Endometrial microvascular endothelial cells (primary cell): ENCODE results near the gene TLK1.

GRCh38 chr2:169583887-169584184, 315 bp upstream of the PPIG start:
- RAMPAGE, long total RNA = no peak

- RAMPAGE, long total RNA = no peak
Observed at GRCh38 chr2:169664962-169665387, 29.2 kb downstream of the CFAP210 start.

GRCh38 chr2:170930207-170930831, 1.3 kb downstream of the GORASP2 start:
- RAMPAGE, long total RNA = no peak

- RAMPAGE, long total RNA = no peak
Observed at GRCh38 chr2:170973272-170973606, 44.2 kb downstream of the GORASP2 start.

- RAMPAGE, long total RNA = no peak
Observed at GRCh38 chr2:170973607-170974548, 44.8 kb downstream of the GORASP2 start.

GRCh38 chr2:171081472-171082170, 79.1 kb downstream of the TLK1 start:
- RAMPAGE, long total RNA = no peak

DNA sequence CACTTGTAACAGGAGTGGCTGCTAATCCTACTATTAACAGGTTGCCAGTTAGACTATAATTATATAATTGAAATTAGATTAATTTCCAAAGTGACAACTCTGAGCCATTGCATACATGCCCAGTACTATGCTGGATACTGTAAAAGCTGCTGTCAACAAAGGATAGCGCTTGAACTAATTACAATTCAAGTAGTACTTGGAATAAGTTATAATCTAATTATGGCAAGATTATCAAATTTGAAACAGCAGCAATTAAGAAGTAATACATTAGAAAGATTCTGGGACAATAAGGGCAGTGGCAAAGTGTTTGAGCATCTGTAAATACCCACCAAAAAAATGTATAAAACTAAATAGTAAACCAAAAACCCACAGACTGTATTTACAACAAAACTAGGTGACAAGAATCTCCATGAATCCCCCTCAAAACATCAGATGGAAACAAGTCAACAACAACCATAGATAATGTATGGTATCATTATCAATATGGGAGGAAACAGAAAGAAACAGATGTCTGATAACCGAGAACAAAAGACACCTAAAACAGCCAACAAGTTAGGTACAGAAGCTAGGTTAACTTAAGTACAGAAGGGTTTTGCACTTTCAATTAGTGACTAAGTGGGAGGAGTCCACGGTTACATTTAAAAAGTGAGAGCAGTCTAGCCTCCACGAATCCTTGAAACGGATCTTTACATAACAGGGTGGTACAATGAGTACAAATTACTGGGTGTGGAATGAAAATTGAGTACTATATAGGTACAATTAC, 76.9 kb downstream of the TLK1 start:
- RAMPAGE, long total RNA = no peak

DNA sequence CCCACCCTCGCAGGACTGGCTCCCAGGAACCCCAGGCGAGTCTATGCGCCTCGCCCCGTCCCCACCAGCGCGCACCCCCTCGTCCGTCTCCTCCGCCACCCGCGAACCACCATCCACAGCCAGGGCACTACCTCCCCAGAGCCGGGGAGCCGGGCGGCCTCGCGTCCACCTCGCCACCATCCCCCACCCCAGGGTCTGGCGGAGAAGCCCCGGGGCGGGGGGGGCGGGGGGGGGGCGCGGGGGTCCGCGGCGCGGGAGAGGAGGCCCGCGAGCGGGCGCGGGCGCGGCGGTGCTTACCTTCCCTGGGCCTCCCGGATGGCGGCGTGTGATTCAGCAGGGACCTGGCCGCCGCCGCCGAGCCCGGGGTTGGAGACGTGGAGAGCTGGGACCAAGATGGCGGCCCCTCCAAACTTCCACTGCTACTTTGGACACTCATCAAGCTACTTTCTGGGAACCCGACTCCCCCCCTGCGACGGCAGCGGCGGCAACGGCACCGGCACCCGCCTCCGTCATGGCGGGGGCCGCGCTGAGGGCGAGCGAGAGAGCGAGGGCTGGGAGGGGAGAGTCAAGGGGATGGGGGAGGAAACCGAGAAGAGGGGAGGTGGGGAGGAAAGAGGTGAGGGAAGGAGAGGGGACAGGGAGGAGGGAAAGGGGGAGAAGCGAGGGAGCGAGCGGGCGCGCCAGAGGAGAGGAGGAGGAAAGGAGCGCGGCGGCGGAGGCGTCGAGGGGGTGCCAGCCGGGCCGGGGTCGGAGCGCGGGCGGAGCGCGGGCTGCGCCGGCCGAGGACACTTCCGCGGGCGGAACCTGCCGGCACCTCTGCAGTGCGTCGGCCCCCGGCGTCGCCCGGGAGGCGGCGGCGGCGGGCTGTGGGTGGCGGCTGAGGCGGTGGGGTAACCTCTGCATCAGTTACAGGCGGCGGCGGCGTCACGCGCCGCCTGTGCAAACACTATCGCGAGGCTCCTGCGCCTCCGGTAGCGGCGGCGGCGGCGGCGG, at the start of gene TLK1:
Gene TLK1, minus strand, starts transcription at position 901 of the 993 bp plus-strand sequence.
- RAMPAGE, long total RNA = start-site peak on the minus strand centred at position 535 of the sequence, 24 bp wide, 30 and 34 reads in 2 replicates

- RAMPAGE, long total RNA = no peak
Observed at GRCh38 chr2:171181794-171182098, 21.1 kb upstream of the TLK1 start.

DNA sequence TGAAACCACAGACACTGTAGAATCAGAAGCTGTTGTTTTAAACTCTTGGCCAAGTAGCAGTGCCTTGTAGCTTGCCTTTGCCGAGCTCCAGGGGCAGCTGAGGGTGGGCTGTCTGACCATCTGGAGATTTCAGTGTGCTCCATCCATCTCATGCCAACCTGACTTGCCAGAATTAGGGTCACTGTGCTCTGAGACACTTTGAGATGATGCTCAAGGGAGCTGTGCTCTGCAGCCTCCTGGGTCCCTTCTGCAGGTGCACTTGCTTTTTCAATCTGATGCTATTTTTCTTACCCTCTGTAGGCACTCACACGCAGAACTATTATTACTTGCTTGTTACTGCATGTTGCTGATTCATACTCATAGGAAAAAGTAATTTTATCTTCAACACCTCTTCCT, 116.1 kb downstream of the METTL8 start:
- RAMPAGE, long total RNA = no peak

- RAMPAGE, long total RNA = no peak
Observed at GRCh38 chr2:171326082-171326571, 107.7 kb downstream of the METTL8 start.

DNA sequence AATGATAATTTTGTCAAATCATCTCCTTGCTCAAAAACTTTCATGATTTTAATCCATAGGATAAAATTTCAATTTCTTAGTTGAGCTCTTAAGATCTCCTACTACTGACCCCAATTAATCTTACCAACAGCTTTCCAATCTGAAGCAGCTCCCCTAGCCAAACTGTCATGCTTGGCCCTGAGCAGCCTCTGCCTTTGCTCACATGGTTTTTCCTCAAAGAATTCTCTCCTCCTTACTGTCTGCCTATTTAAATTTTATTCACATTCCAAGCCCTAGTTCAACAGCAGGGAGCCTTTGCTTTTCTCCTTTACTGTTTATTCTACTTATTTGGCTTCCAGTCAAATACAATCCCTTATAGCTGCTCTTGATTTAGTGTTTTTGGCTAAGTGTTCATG, 106.9 kb downstream of the METTL8 start:
- RAMPAGE, long total RNA = no peak

- RAMPAGE, long total RNA = no peak
Observed at GRCh38 chr2:171923145-171923600, 912 bp downstream of the HAT1 start.

DNA sequence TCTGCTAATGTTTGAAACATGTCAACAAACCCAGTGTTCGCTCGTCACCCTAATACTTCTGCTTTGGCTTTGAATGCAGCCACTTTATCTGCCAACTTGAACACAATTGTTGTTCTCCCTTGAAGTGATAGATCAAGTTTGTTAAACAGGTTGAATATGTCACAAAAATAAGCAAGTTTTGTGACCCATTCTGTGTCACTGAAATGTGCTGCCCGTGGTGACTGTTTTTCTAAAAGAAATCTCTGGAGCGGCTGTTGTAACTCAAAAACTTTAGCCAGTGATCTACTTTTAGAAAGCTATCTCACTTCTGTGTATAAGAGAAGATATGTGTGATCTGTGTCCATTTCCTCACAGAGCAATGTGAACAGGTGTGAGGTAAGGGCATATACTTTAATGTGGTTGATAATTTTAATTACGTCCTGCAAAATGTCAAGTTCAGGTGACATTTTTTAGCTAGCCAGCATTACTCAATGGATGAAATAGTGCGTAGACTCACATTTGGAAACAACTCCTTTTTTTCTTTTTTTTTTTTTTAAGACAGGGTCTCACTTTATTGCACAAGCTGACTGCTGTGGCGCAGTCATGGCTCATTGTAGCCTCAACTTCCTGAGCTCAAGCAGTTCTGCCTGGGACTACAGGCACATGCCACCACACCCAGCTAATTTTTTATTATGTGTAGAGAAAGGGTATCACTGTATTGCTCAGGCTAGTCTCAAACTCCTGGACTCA, 17.2 kb downstream of the HAT1 start:
- RAMPAGE, long total RNA = no peak

DNA sequence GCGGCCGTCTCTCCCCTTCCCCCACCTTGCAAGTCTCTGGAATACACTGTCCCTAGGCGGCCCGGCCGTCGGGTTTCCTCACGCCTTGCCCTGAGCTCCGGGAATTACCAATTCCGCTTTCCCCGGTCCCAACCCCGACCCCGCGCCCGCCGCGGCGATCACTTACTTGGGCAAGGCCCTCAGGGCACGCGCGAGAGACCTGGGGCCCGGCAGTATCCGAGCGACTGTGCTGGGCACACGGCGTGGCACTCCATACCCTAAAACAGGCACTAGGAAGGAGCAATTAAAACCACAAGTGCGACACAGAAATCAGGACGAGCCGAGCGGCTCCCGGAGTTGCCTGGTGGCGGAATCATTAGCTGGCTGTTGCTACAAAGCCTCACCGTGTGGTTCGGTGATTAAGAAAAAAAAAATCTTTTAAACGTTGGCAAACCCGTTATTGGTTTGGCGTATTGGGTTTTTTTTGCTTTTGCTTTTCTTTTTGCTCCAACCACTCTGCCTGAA, 2.1 kb upstream of the DLX1 start:
- RAMPAGE, long total RNA = no peak

- RAMPAGE, long total RNA = no peak
Observed at GRCh38 chr2:172339198-172339520, 88.2 kb upstream of the ITGA6 start.

DNA sequence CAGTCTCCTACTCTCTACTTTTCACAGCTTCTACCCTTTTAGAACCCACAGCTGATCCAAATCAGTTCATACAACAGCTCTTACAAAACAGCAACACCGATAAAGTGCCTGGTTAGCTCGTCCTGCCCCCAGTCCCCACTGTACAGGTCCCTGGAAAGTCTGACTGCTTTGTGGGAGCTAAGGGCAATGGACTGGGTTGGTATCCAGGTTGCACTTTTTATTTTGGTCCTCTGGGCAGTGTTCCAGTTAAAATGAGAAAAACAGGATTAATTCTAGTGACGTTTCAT, 53.1 kb upstream of the ITGA6 start:
- RAMPAGE, long total RNA = no peak

DNA sequence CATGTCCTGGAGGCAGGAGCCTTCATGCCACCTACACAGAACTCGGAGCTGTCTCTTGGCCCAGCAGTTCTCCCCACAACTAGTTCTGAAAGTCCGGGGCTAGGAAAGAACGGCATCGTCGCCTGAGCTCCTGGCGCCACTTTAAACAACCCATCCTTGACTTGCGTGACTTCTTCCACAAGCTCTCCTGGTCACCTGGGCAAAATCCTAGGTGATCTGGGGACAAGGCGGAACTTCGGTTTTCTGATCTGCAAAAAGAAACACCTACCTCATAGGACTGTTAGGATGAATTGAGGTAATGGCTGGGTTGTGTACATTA, 667 bp upstream of the ITGA6 start:
- RAMPAGE, long total RNA = no peak

DNA sequence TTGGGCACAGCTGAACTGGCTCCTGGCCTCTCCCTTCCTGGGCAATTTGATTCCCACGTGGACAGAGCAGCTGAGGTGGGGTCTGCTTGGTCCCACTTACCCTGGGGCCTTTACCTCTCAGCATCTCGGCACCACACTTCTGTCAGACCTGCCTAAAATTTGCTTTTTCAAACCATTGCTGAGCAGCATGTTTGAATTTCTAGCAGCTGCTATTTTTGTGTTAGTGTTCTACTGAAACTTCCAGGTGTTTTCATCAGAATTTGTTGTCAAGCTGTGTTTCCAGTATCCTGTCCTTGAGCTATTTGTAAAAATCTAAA, 63.8 kb upstream of the PDK1 start:
- RAMPAGE, long total RNA = no peak

DNA sequence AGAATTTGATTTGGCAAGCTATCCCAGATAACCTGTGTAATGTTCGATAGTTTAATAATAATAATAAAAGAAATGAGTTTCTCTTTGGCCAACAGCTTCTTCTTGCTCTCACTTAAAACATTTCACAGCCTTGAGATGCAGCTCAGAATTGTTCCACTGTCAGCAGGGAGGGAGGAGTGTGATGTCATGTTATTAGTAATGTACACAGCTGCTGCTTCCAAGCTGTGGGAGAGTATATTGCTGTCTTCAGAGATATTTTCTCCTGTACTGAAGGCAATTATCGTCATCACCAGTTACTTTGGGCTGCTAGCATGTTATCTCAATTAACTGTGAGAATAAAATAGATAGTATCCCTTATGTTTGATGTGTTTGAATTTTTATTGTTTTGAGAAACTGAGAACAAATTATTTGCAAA, 146.9 kb upstream of the MAP3K20 start:
- RAMPAGE, long total RNA = no peak